HEK293 (cell line): ENCODE measurements around a stretch of chr10.

- PRO-cap = no peak
- RRBS, 2 experiments = 94 to 96% methylated on average over 9 of the region's 58 CpGs
Measured at GRCh38 chr10:22334184-22334872, 11.0 kb upstream of the SPAG6 start.

GRCh38 chr10:22506018-22506524, 160.8 kb downstream of the SPAG6 start:
- PRO-cap = no peak
- RRBS, 2 experiments = no CpG with 5 or more reads among the region's 9 CpGs

DNA sequence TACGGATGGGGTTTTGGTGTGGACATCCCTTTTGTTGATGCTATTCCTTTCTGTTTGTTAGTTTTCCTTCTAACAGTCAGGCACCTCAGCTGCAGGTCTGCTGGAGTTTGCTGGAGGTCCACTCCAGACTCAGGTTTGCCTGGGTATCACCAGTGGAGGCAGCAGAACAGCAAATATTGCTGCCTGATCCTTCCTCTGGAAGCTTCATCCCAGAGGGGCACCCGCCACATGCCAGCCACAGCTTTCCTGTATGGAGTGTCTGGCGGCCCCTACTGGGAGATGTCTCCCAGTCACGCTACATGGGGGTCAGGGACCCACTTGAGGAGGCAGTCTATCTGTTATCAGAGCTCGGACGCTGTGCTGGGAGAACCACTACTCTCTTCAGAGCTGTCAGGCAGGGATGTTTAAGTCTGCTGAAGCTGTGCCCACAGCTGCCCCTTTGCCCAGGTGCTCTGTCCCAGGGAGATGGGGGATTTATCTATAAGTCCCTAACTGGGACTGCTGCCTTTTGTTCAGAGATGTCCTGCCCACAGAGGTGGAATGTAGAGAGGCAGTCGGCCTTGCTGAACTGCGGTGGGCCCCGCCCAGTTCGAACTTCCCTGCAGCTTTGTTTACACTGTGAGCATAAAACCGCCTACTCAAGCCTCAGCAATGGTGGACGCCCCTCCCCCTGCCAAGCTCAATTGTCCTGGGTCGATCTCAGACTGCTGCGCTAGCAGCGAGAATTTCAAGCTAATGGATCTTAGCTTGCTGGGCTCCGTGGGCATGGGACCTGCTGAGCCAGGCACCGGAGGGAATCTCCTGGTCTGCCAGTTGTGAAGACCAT, 168.3 kb downstream of the SPAG6 start:
- PRO-cap = bidirectional peak, plus-strand start at position 682 of the sequence, minus-strand start at position 570 of the sequence
- RRBS, 2 experiments = no CpG with 5 or more reads among the region's 17 CpGs

- PRO-cap = no peak
- RRBS, 2 experiments = no CpG with 5 or more reads among the region's 12 CpGs
Measured at GRCh38 chr10:22534566-22535720, 179.4 kb downstream of the PIP4K2A start.

- PRO-cap = no peak
- RRBS, 2 experiments = no CpG with 5 or more reads among the region's 30 CpGs
Measured at GRCh38 chr10:22536399-22537674, 177.5 kb downstream of the PIP4K2A start.

DNA sequence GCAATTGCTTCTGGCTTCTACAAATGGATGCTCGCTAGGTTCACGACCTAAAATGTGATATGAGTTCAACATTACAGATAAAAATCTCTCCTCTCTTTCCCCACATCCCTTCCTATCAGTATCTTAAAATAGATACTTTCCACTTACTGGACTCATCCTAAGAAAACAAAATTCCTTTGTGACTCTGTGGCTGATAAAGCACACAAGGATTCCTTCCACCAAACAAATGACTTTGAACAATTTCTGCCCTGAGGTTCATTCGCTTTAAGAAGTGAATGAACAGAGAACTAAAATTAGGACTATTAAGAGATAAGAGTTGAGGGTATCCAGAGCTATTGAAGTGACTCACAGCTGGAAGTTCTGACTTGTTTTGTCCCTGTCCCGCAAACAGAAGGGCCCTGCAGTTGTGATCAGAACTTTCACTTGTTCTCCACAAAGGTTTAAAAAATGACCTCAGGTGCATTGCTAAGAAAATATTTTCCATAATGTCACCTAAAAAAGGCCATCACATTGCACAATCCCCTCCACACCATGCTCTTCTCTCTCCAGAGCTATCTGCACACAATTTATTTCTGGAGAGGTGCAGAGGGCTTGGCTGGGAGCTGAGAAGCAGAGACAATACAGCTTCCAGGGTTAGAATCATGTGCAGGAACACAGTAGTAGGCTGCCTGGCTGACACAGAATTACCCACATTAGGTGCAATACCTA, 96.1 kb downstream of the PIP4K2A start:
- PRO-cap = no peak
- RRBS, 2 experiments = no CpG with 5 or more reads among the region's 4 CpGs

DNA sequence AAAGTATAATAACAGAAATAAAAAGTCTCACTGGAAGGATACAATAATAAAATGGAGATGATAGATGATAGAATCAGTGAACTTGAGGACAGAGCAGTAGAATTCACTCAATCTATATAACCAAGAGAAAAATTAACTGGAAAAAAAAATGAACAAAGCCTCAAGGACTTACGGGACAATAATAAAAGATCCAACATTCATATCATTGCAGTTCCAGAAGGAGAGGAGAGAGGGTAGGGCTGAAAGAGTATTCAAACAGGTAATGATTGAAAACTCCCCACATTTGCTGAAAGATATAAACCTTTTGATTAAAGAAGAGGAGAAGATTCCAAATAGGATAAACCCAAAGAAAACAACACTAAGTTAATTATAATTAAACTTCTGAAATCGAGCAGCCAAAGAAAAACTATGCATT, 71.7 kb upstream of the MSRB2 start:
- PRO-cap = no peak
- RRBS, 2 experiments = no CpG with 5 or more reads among the region's 2 CpGs

- PRO-cap = no peak
- RRBS, 2 experiments = no CpG with 5 or more reads among the region's 6 CpGs
Measured at GRCh38 chr10:23056042-23056430, 39.3 kb upstream of the MSRB2 start.

DNA sequence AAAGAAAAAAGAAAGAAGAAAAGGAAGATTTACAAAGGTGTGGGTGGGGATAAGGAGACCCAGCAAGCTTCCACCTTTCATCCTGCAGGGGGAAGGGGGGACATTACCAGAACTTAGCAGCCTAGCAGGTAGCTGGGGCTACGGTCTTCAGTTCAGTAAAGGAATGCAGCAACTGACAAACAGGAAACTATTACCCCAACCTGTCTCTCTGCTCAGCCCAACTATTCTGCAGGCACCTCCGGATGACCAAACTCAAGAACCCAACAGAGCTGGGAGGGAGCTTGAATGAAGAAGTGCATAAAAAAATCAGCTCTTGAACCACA, 18.2 kb upstream of the C10orf67 start:
- PRO-cap = no peak
- RRBS, 2 experiments = no CpG with 5 or more reads among the region's 2 CpGs

- PRO-cap = no peak
- RRBS, 2 experiments = no CpG with 5 or more reads among the region's 8 CpGs
Measured at GRCh38 chr10:23432118-23433154, 6.4 kb upstream of the OTUD1 start.

- PRO-cap = no peak
- RRBS, 2 experiments = no CpG with 5 or more reads among the region's 9 CpGs
Measured at GRCh38 chr10:23512328-23512883, 73.5 kb downstream of the OTUD1 start.

DNA sequence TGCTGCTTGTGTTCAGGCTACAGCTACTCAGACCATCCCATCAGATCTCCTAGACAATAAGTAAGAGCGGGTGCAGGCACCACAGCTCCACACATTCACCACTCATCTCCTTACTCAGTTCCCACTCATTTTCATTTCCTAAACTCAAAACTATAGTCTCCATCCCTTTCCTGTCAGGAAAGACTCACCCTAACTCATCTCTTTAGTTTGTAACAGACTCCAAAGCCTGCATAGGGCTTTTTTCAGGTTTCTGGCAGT, 383.0 kb downstream of the OTUD1 start:
- PRO-cap = no peak
- RRBS, 2 experiments = no CpG with 5 or more reads among the region's 1 CpG

GRCh38 chr10:24115893-24116194, 93.1 kb upstream of the KIAA1217 start:
- PRO-cap = no peak
- RRBS, 2 experiments = no CpG with 5 or more reads among the region's 3 CpGs

GRCh38 chr10:24201513-24201979, 7.4 kb upstream of the KIAA1217 start:
- PRO-cap = no peak
- RRBS, 2 experiments = no CpG with 5 or more reads among the region's 7 CpGs

DNA sequence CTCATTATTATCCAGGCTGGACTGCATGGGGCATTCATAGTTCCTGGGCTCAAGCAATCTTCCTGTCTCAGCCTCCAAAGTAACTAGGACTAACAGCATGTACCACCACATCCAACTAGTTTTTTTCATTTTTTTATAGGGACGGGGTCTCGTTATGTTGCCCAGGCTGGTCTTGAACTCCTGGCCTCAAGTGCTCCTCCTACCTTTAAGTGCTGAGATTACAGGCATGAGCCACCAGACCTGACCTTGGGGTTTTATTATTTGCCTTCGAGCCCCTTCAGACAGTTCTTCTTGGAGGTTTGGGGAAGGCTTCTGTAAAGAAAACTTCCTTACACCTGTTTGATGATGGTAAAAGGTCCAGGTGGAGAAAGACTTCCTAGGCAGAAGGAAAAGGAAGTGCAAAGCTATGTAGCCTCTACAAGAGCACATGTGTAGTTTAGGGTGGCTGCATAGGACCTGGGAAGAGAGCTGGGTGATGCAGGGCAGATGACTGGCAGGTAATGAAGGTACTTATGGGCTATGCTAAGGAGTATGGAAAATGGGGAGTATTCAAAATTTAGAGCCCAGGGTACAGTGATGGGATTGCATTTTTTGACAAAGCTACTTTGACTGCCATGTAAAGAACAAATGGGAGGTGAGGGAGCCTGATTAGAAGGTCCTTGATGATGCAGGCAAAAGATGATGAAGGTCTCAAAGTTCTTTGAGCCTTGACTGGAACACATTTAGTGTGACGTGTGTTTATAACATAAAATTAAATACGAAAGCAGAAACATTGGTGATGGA, 95.6 kb downstream of the KIAA1217 start:
- PRO-cap = no peak
- RRBS, 2 experiments = no CpG with 5 or more reads among the region's 5 CpGs

DNA sequence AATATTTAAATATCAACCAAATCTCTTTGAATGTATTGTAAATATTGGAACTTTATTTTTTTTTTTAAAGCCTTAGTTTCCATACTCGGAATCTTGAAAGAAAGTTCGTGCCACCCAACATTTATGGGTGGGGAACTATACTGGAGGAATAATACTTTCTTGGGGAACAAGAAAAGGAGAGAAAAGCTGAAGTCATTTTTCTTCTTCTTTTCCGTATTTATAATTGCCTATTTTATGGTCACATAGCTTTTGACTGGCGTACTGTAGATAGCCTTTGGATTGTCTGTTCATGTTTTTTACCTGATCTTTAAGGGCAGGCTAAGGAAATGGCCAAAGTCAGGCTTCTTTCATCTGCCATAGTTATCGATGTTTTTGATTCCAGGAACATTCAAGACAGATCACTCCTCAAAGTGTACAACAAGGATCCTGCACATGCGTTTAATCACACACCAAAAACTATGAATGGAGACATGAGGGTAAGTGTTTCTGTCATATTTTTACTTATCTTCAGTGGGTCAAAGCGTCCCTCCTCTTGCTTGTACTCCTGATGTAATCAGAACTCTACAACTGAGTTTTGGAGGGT, 229.2 kb downstream of the KIAA1217 start:
- PRO-cap = no peak
- RRBS, 2 experiments = no CpG with 5 or more reads among the region's 7 CpGs

GRCh38 chr10:24449128-24449758, 240.3 kb downstream of the KIAA1217 start:
- PRO-cap = no peak
- RRBS, 2 experiments = no CpG with 5 or more reads among the region's 7 CpGs

DNA sequence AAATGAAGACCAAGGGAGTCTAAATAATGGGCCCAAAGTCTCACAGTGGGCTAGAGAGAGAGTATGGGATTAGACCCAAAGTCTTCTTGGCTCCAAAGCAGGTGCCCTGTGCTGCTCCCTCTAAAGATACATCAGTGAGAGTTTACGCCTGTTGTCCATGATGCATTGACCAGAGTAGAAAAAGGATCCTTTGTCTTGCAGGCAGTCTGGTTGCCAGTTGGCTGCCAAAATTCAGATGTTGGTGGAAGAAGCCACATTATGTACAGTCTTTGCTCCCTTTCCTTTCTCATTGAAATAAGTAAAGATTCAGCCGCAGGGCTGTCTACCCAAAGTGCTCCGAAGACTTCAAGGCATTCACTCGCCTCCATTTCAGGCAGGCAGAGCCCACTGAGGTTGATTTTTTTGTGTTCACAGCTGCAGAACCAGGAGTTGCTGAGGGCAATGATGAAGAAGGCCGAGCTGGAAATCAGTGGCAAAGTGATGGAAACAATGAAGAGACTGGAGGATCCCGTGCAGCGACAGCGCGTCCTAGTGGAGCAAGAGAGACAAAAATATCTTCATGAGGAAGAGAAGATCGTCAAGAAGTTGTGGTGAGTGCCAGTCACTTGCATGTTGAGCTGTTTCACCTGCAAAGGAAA, 210.7 kb downstream of the ARHGAP21 start:
- PRO-cap = no peak
- RRBS, 2 experiments = no CpG with 5 or more reads among the region's 10 CpGs

GRCh38 chr10:24584606-24585254, 139.0 kb downstream of the ARHGAP21 start:
- PRO-cap = no peak
- RRBS, 2 experiments = no CpG with 5 or more reads among the region's 21 CpGs

DNA sequence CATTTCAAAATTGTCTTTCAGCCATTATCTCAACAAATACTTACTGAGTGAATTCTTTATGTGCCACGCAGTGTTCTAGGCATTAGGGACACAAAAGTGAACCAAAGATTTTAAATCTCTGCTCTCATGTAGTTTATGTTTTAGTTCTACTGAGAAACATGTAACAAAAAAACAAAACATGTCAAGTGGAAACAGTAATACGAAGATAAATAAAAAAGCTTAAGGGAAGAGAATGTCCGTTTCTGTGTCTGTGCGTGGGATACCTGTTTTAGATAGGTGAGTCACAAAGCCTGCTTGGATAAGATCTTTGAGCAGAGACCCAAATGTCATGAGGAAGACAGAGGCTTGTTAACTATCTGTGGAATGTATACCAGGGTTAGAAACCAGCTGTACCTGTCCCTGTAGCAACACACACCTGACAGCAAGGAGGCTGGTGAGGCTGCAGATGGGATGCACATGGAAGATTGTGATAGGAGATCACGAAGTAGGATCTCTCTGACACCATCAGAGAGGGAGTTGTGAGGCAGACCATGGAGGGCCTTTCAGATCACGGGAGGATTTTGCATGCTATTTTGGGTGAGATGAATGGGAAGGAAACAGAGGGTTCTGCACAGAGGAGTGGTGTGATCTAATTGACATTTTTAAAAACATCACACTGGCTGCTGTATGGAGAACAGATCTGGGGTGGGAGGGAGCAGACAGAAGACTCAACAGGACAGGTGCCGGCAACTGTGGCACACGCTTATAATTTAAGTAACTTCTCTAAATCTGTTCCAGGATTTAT, 105.3 kb downstream of the ARHGAP21 start:
- PRO-cap = no peak
- RRBS, 2 experiments = no CpG with 5 or more reads among the region's 8 CpGs